Mesenchymal stem cell of adipose (primary cell): ENCODE data around the genes CFAP299, HNRNPDL, SEC31A and LIN54.

DNA sequence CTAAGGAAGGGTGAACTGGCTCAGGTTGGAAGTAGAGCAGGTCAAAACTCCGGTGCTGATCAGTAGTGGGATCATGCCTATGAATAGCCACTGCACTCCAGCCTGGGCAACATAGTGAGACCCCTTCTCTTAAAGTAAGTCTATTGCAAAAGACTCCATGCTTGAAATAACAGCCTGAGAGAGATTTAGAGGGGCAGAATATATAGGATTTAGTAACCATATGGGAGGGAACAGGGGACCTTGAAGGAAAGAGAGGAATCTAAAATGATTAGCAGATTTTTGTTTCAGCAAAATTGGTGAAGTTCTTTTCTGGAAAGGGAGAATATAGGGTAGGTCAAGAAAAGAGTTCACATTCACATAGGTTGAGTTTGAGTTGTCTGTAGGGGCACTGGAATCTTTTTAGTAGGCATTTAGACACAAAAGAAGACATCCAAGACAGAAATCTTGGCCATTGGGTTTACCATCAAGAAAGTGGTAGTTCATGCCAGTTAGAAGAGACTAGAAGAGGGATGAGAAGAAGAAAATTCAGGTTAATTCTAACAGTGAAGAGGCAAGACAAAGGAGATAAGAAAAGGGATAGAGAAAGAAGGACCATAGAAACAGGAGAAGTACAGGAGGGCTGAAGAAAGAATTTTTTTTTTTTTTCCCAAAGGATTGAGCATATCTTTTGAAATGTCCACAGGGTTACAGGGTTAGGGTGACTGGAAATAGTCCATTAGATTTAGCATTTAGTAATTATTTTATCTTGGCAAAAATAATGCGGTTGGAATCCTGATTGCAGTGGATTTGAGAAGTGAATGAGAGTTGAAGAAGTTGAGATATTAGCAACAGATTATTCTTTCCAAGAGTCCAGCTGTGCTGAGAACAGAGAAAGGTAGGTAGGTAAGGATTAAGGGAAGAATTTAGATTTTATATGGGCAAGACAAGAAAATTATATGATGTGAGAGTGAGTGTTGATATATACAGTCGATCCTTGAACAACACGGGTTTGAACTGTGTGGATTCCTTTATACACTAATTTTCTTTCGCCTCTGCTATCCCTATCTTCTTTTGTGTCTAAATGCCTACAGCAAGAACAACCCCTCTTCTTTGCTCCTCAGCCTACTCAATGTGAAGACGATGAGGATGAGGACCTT, 39.8 kb downstream of the PAQR3 start:
- CAGE, long polyA plus RNA: no peak

GRCh38 chr4:78913830-78914199, 25.4 kb downstream of the PAQR3 start:
- CAGE, long polyA plus RNA: no peak

- CAGE, long polyA plus RNA: no peak
Measured at GRCh38 chr4:79209994-79210898, 115.6 kb downstream of the NAA11 start.

GRCh38 chr4:80067116-80068168, 5.6 kb downstream of the ANTXR2 start:
- CAGE, long polyA plus RNA: no peak

- CAGE, long polyA plus RNA: no peak
Measured at GRCh38 chr4:80335311-80336247, at the start of gene CFAP299. CFAP299 (plus strand) TSS chr4:80335730.

DNA sequence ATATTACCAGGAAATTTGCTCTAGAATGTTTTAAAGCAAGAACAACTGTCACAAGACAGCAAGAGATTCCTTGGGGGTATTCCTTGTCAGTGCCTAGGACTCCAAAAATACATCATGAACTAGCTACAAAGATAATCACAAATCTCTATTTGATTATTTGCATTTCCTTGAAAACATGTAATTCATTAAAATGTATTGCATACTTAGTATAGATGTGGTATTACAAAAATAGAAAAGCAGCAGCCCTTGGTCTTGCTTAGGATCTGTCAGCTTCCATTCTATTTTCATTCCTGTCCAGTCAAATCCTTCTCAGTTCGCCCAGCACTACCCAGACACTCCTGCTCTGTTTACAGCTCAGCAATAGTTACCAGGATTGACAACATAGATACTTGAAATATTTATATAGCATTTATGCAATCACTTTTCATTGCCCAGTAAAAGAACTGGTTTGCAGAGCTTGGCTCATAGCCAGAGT, 9.2 kb upstream of the BMP3 start:
- CAGE, long polyA plus RNA: no peak

GRCh38 chr4:81471960-81472754, 450 bp upstream of the RASGEF1B start:
- CAGE, long polyA plus RNA: no peak

DNA sequence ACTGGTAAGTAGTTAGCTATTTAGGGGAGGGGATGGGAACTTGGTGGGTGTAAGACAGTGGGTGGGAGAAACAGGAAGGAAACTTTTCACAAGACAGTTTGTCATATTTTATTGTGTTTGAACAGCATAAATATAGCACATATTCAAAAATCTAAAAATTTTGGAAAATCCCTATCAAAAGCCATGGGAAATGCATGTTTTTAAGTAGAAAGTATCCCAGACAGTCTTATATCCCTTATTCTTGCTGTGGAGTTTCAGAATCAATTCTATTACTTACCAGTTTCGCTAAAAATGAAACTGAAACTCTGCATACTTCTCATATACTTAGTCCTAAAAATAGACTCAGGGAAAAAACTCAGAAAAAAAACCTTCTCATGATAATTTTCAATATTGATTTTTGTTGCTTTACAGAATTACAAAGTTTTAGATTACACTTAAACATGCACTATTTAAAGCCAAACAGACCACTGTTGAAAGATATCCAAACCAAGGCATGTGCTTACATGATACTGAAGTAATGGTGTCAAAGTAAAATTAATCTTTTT, 22.4 kb upstream of the RASGEF1B start:
- CAGE, long polyA plus RNA: no peak

- CAGE, long polyA plus RNA: no peak
Measured at GRCh38 chr4:81565148-81566067, 93.7 kb upstream of the RASGEF1B start.

GRCh38 chr4:82427905-82428729, 2.1 kb downstream of the HNRNPDL start:
- CAGE, long polyA plus RNA: no peak

DNA sequence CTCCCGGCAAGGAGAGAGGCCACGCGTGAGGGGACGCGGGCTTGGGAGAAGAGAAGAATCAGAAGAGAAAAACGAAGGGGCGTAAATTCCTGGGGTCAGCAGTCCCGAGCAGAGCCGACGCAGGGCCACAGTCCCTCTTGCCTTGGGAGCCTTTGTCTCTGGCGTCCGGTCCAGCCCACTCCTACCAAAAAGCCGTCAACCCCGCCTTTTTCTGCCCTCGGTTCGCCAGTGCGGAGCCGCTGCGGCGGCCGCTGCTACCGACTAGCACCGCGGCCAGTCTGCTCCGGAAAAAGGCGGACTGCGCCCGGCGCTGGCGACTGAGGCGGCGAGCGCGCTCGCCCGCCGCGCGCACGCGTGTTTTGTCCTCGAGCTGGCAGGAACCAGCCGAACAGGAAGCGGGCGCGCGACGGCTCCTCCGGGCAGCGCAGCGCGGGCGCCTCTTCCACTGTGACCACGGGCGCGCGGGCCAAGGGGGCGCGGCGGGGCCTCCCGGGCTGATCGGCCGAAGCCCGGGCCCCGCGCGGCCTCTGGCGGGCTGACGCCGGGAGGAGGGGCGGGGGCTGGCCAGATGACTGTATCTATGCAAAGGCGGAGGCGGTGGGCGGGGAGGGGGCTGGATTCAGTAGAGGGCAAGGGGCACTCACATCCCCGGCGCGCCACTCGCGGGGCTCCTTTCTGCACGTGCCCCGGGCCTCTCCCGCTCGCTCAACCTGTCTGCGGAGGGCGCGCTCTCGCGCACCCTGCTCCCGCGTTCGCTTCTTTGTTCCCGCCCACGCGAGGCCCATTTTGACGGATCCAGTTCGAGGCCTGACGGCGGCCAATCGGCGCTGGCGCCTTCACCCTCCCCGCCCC, at the start of gene HNRNPDL:
Gene HNRNPDL, minus strand, starts transcription at position 765 of the 852 bp plus-strand sequence.
- CAGE, long polyA plus RNA: no peak

DNA sequence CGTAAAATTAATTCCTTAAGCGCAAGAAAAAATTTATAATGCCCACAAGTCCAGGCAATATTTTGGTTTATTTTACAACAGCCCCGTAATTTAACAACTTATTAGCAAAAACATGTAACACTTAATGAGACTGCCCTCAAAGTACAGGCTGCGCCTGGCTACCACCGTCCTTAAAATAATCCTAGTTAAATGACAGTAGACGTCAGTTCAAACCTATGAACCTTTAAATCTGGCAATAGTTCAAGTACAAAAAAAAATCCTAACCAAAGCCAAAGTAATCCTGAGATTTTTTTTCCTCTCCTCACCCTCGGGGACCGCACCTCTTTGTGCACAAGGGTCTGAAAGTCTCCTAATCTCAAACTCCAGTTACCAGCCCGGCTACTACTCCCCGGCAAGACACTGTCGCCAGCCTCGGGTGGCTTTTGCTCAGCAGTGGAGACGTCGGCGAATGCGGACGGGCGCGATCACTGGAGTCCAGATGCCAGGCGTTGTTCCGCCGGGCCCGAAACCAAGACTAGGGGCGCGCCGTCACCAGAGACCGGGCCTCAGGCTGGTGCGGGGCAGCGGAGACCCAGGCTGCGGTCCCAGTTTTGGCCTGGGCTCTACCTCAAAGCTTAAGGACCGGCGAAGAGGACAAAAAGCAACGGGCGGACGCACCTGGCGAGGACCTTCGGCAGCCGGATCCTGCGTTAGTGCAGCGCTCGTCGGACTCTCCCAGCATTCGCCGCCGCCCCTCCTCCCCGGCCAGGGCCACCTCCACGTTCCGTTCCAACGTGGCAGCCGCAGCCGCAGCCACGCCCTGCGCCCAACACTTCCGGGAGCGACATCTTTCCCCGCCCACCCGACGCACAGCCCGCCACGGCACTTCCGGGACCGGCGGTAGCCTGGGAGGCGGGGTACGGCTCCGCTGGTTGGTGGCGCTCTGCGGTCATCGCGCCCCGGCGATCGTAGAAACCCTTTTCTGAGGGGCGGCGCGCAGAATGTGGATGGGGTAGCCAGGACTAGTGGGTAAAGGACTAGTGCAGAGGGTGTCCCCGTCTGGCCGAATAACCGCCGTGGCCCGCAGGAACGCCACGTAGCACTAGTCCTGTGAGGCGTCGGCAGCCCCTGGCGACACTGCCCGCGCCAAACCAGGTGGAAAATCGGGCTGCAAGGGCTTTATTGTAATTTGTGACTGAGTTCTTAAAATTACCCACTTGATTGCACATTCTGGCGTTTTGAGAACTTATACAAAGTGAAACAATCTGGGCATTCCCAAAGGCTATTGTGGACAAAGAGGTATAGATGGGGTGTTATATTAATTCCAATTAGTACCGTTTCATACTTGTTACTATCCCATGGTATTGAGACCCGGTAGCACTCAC, at the start of gene SEC31A:
Gene SEC31A, minus strand, starts transcription at position 723 of the 1,364 bp plus-strand sequence.
- CAGE, long polyA plus RNA: no peak

GRCh38 chr4:82899838-82900021, 805 bp upstream of the THAP9 start:
- CAGE, long polyA plus RNA: no peak

DNA sequence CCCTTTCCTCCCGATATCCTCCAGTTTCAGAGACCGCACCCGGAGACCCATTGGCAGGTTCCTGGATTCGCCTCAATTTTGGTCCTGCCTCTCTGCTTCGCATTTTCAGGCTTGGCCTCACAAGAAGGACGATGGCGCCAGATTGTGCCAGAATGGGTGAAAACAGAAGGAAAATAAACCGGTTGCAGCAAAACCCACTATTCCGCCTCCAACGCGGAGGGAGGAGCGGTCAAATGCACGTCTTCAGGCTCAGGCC, 274 bp upstream of the THAP9 start:
- CAGE, long polyA plus RNA: no peak

- CAGE, long polyA plus RNA: no peak
Measured at GRCh38 chr4:83009874-83011053, at the start of gene LIN54. LIN54 (minus strand) TSS chr4:83010823.

DNA sequence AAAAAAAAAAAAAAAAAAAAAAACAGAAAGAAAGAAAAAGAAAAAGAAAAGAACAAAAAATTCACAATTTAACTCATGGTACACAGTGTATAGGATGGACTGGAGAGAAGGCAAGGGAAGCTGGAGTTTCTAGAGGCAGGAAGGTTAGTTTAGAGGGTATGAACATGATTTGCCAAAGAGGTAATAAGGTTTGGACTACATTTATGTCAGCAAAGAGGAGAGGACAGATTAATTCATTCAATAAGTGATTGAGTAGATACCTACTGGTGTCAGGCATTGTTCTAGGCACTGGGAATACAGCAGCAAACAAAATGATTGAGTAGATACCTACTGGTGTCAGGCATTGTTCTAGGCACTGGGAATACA, 25.8 kb downstream of the PLAC8 start:
- CAGE, long polyA plus RNA: no peak

DNA sequence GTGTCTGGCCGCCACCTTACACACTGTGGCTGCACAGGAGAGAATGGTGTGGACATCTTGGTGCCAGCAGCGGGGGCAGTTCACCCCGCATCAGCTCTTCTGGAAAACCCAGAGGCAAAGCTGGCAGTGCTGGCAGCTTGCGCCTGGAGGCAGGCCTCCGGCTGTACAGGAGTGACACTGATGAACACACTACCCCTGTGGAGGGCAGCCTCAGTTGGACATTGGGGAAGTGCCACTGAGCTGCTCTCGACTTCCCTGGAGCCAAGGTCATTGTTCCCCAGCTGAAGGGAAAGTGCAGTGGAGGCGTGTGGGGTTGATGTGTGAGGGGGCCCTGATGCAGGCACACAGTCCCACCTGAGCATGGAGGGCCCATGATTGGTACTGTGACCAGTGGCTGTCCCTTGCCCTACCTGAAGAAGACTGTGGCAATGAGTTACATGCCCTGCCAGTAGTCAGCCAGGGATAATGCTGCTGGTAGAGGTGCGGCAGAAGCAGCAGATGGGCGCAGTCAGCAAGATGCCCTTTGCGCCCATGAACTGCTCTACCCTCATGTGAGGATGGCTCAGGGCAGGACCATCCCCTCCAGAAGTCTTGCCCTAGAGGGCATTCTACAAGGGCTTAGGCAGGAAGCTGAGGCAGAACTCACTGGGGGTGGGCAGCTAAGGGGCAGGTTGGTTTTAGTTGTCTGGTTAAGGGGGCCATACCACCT, 36.8 kb downstream of the COQ2 start:
- CAGE, long polyA plus RNA: no peak

DNA sequence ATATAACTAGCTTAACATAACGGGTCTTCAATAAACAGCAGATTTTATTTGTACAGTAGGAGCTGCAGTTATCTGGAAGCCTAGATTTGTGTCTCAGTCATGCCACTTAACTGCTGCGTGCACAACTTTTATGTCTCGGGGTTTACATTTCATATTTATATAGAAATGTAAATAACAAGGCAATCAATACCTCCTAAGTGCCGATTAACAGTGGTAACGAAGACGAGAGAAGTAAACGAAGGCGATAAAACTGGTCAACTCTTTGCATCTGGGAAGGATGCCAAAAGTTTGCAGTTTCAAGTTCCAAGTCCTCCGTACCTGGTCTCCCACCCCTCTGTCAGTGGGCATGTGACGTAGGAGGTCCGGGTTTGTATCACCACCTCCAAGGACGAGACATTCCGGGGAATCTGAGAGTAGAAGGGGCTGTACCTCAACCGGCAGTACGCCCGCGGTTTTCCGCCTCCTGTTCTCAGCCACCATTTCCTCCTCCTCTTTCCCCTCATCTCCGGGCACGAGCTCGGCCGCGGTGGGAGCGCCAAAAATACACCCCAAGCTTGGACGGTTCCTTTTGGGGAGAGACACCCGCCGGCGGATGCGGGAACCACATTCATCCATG, 436 bp downstream of the HELQ start:
- CAGE, long polyA plus RNA: no peak

- CAGE, long polyA plus RNA: no peak
Measured at GRCh38 chr4:83538297-83539263, 2.7 kb downstream of the GPAT3 start.

DNA sequence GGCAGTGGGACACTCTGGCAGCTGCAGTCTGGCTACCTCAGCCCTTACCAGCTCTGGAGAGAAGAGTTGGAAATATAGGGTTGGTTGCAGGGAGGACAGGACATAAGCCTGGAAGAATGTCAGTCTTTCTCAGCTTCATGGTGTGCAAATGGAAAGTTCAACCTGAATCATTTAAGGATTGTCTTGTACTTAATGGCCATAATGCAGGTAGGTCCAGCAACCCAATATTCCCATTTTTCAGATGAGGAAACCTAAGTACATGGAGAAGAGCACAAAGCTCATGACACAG, 60.0 kb downstream of the GPAT3 start:
- CAGE, long polyA plus RNA: no peak